SK-N-MC (cell line): Measurements from ENCODE around the gene SEH1L.

DNA sequence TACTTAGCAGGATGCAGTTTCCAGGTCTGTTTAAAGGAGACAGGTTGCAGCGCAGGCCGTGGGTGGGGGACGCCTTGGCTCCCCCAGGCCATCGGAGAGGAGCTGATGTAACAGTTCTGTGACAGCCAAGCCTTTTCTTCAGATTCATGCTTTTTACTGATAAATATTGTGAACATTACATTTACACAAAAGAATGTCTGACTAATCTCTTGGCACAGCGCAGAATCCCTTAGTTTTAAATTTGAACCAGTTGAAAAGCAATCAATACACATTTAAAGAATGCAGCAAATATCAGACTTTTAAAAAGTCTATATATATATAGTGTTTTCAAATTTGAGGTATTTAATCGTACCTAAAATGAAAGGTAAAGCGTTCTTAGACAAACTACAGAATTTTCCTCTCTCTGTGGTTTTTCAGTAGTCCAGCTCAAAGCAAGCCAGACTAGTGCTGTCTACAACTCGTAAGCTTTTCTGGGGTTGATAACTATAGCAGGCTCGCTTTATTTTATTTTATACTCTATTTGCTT, 222.0 kb downstream of the PIEZO2 start:
- RRBS: no CpG with 5 or more reads among the region's 9 CpGs

GRCh38 chr18:11260809-11261269, 111.5 kb upstream of the PIEZO2 start:
- RRBS: no CpG with 5 or more reads among the region's 5 CpGs

- RRBS: no CpG with 5 or more reads among the region's 8 CpGs
These were observed 19.1 kb upstream of the GNAL start for GRCh38 chr18:11670046-11670335.

GRCh38 chr18:11955115-11956185, 25.9 kb upstream of the IMPA2 start:
- RRBS: no CpG with 5 or more reads among the region's 13 CpGs

GRCh38 chr18:12008850-12009096, 27.5 kb downstream of the IMPA2 start:
- RRBS: no CpG with 5 or more reads among the region's 2 CpGs

- RRBS: no CpG with 5 or more reads among the region's 13 CpGs
These were observed 25.4 kb upstream of the TUBB6 start for GRCh38 chr18:12282527-12283146.

DNA sequence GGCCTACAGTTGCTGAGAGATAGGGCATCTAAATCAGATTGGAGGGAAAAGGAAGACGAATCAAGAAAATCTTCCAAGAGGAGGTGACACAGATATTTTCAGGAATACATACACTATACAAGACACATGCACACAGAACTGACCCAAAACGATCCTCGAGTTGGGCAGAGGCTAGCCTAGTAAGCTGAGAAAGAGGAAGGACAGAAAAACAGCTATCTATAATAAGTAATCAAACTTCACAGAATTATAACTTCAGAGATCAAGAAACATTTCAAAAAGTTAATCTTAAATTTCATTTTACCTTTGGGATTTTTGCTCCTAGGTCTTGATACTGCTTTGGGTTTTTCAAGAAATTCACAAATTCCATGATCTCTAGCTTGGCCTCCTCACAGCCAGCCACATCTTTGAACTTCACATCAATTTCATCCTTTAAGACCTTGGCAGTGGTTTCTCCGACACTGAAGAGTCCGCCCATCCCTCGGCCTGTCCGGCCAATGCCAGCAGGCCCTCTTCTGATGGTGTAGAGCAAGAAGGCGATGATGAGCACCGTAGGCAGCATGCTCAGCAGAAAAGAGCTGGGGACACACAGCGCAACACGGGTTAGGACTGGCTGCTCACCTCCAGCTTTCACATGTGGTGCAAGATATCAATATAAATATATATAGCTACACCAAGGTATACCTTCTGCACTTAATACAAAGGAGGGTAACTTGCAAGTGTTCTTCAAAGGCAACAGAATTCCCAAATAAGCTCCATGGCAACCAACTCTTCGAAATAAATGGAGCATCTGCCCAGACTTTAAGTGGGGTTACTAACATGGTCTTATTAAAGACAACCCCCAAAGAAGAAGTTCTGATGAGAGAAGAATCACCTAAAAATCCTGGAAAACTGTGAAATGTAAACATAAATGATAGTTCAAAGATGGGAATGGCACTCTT, 18.4 kb downstream of the AFG3L2 start:
- RRBS: no CpG with 5 or more reads among the region's 12 CpGs

DNA sequence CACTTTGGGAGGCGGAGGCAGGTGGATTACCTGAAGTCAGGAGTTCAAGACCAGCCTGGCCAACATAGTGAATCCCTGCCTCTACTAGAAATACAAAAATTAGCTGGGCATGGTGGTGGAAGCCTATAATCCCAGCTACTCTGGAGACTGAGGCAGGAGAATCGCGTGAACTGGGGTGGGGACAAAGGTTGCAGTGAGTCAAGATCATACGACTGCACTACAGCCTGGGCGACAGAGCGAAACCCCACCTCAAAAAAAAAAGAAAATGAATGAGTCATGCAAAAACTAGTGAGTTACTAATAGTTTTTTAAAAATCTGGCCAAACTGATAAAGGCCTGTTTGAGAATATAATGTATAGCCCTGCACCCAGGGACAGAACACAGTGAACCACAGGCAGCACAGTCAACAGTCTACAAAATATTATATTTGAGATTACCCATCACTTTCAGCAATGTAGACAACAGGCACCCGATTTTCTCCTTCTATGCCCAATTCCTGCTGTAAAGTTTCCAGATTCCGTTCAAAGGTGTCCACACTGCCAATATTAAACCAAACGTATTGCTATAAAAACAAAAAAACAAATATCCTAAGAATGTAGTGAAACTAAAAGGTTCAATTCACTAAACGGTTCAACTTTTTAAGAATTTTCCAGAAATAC, 17.4 kb downstream of the AFG3L2 start:
- RRBS: no CpG with 5 or more reads among the region's 10 CpGs

- RRBS: no CpG with 5 or more reads among the region's 2 CpGs
These were observed 4.1 kb downstream of the AFG3L2 start for GRCh38 chr18:12372897-12373420.

DNA sequence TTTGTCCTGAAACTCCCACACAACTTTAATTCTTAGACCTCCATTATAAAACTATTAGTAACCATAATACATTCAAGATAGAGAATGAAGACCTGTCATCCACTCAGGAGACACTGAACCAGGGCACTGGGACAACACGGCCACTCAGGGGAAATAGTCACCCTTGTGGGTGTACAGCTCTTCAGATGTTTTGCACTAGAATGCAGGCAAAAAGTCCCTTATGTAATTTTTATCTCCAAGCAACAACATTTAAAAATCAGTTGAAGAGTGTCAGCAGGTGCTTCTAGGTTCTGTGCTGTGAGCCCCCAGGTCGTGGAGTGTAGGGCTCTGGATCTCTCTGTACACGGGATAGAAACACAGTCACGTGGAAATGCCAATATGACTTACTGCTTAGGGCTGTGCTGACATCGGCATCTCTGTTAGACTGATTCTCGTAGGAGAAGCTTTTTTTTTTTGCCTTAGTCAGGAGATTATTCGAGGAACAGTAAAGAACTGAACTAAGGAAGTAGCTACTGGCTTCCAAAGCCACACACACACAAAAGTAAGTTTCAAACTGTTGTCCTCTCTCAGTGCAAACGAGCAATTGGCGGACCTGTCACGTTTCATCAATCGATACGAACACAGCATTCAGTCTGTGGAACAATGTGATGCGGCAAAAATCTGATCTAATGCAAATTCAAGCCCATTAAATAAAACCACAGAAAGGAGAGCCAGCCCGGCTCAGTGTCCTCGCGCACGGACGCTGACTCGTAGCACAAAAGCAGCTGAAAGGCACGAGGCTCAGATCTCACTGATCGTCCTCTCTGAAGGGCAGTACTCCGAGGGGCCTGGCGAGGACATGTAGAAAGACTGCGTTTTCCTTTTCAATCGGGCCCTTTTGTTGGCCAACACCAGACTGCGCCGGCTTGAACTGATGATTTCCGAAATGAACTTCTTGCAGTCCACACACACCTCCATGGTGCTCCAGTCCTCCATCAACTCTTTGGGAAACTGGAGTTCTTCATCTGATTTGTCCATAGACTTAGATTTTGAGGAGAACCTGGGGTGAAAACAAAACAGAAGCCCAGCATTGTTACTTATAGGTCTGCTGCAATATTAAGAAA, 41.5 kb downstream of the PRELID3A start:
- RRBS: no CpG with 5 or more reads among the region's 28 CpGs

GRCh38 chr18:12658351-12659065, 601 bp upstream of the SPIRE1 start:
- RRBS: 84% methylated on average over 23 of the region's 53 CpGs

DNA sequence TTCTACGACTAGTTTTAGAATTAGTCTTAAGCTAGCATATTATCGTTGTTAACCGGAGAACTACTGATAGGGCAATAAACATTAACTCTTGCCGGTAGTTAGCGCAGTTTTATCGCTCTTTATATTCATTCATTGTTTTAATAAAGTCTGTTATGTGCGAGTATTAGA, 522 bp downstream of the PSMG2 start:
- RRBS: 0% methylated on average over 1 of the region's 7 CpGs

DNA sequence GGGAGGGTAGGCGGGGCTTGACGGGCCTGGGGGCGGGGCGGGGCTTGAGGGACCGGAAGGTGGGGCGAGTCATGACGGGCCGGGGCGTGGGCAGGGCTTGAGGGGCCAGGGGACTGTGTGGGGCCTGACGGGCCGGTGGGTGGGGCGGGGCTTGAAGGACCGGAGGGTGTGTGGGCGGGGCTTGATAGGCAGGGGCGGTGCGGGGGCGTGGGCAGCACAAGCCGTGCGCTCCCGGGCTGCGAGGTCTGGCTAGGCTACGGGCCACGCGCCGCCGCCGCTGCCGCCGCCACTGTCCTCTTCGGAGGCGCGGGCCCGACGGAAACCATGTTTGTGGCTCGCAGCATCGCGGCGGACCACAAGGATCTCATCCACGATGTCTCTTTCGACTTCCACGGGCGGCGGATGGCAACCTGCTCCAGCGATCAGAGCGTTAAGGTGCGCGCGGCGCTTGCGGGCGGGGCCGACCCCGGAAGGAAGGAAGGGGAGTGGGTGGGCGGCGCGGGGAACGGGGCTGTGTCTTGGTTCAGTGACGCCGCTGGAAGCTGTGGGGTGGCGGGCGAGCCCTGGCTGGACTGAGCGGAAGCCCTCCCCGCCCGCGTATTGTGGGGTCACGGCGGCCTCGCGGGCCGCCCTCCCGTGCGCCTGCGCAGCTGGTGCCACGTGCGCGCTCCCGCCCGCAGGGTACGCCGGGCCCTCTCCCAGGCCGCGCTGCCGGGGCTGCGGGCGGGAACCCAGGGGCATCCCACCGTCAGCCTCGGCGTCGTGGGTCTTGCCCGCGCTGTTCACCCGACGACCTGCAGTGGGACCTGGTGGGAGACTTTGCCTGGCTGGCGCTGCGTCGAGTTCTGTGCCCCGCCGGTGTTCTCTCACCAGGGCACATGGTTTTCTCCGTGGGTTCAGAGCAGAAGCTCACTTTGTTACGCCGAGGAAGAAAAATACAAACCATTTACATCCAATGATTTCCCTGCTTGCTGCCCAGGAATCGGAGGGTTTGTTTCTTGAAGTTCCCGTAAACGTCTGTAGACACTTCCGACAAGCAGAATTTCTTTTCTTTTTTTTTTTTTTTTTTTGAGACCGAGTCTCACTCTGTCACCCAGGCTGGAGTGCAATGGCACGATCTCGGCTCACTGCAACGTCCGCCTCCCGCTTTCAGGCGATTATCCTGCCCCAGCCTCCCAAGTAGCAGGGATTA, at the start of gene SEH1L:
Gene SEH1L (plus strand): TSS at position 214 of the 1,192 bp plus-strand sequence.
- RRBS: 1% methylated on average over 15 of the region's 112 CpGs

DNA sequence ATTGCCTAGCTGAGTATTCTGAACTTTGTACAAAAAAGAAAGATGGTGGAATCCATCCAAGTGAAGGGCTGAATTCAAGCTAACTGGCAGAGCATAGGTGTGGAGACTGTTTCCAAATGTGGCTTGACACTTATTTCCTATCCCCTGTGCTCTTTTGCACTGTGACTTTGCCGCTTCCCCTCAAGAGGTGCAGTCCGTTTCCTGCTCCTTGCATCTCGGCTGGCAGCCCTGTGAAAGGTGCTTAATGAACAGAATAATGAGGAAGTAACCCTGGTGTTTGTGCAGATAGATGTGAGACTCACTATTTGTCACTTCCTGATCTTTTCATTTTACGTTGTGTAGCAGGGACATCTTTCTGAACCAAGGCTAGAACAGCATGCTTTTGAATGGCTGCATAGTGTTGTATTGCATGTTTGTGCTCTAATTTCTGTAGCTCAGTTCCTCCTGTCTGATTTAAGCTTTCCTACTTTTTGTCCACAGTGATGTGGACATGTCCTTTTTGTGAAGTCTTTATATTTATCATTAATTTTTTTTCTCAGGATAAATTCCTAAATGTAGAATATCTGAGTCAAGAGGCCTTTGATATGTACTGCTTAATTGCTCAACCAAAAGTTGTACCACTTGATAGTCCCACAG, 60.9 kb downstream of the CEP192 start:
- RRBS: no CpG with 5 or more reads among the region's 4 CpGs

GRCh38 chr18:13219469-13220249, 1.1 kb downstream of the LDLRAD4 start:
- RRBS: no CpG with 5 or more reads among the region's 6 CpGs

- RRBS: no CpG with 5 or more reads among the region's 8 CpGs
These were observed 2.0 kb downstream of the LDLRAD4 start for GRCh38 chr18:13220446-13221072.

- RRBS: no CpG with 5 or more reads among the region's 19 CpGs
These were observed 43.2 kb downstream of the LDLRAD4 start for GRCh38 chr18:13261655-13262199.

DNA sequence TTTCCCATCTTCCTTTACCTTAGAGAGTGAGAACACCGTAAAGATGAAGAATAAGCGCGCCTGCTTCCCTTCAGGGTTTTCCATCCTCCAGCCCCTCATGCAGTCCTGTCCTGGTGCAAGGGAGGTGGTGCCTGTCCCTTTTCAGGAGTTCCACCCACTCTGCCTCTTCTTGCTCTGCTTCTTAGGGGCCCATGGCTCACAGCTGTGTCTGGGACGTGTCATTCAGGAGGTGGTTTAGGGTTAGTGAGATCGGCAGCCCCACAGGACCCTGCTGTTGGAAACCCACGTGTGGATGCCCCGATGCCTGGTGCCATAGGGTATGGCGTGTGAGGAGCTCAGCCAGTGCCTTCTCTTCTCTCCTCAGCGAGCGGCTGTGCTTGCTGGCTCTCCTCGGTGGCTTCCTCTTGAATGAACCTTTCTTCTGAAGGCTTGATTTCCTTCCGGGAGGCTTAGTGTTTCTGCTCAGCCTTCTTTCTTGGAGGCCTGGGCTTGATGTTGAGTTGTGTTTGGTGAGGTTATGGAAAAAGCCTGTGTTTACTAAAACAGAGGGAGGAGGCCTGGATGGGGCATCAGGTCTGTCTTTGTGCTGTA, 55.2 kb downstream of the LDLRAD4 start:
- RRBS: no CpG with 5 or more reads among the region's 12 CpGs

DNA sequence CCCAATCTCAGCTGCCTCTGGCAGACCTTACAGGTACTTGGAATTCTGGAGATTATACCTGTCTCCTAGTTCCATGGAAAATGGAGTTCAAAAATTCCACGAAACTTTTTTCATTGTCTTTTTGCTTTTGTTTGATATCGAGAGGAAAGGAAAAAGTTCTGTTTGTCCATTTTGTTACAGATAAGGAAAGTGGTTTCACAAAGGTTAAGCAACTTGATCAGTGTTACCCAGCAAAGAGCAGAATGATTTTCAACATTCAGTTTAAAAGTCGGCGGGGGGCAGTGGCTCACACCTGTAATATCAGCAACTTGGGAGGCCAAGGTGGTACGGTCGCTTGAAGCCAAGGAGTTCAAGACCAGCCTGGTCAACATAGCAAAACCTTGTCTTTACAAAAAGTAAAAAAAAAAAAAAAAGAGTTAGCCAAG, 118.8 kb downstream of the LDLRAD4 start:
- RRBS: no CpG with 5 or more reads among the region's 6 CpGs

- RRBS: no CpG with 5 or more reads among the region's 12 CpGs
These were observed 177.0 kb downstream of the FAM210A start for GRCh38 chr18:13549022-13550092.